Cardiac atrium fibroblast (primary cell): ENCODE results near the gene C21orf58.

- RAMPAGE, long total RNA = no peak
Measured at GRCh38 chr21:46323365-46323950, at the start of gene C21orf58. Gene C21orf58, minus strand, starts transcription at chr21:46323870.

DNA sequence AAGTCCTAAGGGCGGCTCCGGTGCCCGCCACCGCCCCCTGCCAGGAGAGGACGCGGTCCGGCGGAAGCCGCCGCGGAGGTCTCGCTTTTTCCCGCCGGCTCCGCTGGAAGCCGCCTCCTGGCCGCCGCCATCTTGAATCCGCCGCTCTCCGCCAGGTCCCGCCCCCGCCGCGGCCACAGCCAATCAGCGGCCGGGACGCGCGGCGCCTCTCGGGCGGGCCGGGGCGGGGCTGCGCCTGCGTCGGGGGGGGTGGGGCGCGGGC, 297 bp downstream of the PCNT start:
- RAMPAGE, long total RNA = no peak

- RAMPAGE, long total RNA = no peak
Measured at GRCh38 chr21:46346552-46347133, 22.7 kb downstream of the PCNT start.

DNA sequence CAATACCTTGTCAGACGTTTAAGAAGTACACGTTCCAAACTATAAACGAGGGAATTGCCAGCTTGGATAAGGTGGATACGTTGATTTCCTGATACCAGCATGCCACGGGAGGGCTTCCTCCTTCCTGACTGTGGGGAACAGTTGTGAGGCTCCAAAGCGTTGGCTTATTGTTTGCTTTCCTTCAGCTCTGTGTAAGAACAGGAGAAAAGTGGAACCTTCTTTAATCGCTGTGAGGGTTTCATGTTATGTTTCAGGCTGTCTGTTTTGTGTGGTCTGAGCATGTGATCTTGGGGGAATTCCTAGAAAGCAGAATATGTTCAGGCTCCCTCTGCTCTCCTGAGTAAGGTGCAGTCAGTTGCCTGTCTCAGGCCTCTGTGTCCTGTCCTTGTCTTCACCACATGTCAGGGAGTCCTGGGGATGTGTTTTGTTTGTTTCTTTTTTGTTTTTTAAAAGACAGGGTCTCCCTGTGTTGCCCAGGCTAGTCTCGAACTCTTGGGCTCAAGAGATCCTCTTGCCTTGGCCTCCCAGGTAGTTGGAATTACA, 44.9 kb downstream of the PCNT start:
- RAMPAGE, long total RNA = no peak

GRCh38 chr21:46390563-46390883, 66.6 kb downstream of the PCNT start:
- RAMPAGE, long total RNA = no peak

DNA sequence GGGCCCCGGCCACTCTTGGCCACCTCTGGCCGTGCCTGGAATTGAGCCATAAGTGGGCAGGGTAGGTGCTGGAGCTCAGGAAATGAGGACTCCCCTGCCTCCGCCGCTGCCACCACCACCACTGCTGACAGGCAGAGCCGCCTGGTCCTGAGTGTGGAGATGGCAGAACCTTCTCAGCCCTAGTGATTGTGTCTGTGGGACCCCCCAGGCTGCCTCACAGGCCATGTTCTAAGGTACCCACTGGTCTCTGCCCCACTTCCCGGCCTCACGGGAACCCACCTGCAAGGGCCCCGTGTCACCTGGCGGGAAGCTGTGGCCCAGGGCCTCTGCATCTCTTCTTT, 34.5 kb upstream of the DIP2A start:
- RAMPAGE, long total RNA = no peak

DNA sequence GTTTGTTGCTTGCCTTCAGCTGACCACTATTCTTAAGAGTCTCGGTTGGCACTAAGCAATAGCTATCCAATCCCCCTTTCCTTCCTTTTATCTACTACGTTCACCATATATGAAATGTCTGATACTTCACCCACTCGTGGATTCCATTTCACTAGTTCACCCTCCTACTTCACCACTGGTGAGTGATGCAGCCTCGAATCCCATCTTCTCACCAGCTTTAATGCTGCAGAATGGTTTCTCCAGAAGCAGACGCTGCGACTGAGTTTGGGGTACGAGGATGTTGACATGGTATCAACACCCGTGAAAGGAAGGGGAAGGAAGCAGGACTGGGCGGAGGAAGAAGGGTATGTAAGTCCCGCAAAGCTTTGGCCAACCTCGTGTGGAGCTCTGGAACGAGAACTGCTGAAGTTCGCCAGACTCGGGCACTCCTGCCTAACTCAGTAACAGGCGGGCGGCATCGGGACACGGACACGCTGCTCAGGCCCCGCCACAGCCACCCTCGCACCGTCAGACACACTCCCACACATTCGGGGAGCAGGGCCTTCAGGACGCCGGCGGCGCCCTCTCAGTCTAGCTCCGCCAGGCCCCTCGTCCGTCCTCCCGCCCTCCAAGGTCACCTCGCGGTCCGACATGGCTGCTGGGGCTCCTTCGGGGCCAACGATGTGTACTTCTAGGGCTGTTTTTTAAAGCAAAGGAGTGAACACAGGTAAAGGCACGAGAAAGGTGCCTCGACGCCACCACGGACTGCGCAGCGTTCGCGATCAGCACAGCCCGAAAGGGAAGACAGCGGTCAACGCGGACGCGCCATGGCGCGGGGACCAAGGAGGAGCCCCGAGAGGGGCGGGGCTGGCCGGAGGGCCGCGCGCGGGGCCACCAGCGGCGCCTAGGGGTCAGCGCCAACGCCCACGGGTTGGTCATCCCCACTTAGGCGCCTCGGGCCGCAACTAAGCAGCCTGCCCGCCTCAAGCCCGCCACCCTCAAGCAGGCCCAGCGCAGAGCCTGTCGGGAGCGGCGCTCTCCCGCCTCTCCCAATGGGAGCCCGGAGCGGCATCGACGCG, 652 bp upstream of the DIP2A start:
- RAMPAGE, long total RNA = no peak

DNA sequence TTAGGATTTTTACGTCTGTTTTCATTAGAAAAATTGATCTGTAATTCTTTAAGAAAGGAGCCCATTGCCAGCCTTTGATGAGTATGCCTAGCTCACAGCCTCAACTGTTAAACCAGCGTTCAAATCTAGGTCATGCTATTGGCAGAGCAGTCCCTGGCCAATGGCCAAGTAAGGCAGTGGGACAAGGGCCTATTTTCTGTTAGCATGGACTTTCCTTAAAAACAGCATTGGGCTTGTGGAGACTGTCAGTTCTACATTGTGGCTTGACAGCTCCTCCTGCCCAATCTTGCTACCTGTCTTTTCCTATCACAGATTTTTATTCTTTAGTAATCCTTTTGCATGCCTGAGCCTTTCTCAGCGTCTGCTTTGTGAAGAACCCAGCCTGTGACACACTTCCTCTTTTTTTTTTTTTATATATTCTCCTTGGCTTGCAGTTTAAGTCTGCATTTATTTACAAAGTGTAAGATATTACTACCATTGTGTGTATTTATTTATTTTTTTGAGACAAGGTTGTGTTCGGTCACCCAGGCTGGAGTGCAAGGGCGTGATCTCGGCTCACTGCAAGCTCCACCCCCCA, 56.5 kb downstream of the DIP2A start:
- RAMPAGE, long total RNA = no peak

- RAMPAGE, long total RNA = no peak
Measured at GRCh38 chr21:46552160-46553031, 52.5 kb downstream of the S100B start.

DNA sequence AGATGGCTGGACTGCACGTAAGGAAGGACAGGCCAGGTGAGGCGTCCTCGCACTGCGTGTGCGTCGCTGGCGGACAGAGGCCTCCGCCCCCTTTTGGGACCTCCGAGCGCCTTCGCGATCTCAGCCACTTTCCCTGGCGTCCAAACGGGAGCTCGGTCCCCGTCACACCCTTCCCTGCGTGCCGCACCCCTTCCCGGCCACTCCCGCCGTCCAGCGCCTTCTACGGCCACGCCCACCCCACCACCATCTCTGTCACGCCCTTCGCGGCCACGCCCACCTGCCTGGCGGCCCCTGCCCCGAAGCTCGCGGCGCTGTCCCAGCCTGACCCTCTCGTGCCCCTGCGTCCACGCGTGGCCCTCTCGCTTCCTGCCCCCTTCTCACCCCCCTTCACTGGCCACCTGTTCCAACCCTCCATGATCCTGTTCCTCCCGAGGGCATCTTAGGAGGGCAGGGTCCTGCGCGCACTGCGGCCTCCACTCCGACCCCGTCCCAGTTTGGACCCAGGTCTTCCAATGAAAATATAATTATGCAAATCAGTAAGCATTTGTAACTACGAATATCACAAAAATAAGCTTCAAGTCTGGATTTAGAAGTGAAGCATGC, 414 bp downstream of the PRMT2 start:
- RAMPAGE, long total RNA = no peak